ENCODE measurements around a stretch of chr1.

DNA sequence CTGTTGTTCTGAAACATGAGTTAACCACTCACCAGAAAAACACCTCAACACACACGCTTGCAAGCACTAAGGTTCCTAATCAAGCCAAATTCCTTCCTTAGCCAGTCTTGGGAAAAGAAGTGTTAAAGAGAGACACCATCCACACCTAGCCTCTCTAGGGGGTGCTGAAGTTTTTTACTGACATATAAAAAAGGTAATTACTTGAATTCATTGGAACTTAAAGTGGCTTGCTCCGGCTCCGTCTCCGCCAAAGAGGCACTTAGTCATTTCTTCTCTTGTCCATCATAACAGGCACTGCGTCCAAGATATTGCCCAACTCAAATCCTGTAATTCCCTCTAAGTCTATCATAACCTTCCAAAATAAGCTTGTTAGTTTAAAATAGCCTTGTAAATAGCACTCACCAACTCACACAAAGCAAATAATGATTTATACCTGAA is 141.0 kb upstream of the C1orf100 start:
- PRO-cap = no peak

DNA sequence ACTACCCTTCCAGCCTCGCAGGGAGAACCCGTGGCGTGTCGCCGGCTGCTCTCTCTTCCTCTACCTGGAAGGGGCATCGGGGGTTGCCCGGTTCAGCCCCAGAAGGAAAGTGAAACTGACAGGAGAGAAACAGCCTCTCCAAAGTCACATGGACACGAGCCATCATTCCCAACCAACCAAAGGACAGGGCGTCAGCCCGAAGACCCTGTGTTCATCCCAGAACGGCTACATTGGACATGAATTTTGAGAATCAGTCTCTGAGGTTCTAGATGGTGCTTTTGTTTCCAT is 83.2 kb upstream of the C1orf100 start:
- PRO-cap = no peak

DNA sequence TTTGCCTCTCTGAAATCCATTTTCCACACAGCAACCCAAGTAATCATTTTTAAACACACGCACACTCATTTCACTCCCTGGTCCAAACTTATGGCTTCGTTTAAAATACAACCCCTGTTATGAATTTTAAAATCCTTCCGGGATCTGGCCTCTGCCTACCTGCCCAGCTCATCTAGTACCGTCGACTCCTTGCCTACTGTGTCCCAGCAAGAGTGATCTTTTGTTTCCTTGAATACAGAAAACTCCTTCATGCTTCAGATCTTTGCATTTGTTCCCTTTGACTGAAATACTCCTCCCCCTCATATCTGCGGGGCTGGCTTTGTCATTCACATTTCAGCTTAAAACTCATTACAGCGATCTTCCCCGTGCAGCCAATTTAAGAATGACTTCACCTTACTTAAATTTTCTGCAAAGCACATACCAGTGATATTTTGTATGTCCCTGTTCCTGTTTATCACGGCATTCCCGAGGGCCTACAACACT is 1.1 kb upstream of the DESI2 start:
- PRO-cap = no peak

DNA sequence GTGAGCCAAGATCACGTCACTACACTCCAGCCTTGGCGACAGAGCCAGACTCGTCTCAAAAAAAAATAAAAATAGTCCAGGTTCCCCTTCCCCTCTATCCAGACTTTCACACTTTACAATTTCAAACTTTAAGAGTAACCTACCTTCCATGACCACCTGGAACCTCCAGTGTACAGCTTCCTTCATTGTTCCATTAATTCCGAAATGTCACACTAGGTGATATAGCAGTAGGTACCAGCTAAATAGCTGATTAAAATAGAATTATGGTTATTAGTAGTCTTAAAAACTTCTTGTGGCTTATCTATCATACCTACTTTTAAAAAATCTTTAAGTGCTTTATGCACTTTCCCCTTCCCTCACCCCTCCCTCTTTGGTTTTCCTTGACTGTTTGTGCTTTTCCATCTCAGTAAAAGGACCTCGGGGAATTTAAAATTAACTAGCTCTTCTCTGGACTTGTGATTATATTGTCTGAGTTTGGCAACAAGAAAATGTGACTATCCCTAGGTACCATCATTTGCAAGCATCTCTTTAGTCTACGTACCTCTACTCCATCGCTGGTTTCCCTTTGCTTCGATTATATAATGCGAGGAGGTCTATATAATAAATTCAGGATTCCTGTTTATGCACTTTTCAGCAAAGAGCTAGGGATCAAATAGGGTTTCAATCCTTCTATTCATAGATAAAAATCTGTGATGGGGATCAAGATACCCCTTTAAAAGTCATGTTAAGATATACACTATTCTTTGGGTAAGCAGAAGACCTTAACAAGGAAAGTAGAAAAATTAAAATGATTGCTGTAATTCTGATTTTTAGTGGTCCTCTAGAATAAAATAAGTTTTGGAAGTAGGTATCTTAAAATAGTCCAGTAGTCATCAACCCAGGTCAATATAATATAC is 11.3 kb downstream of the COX20 start:
- PRO-cap = no peak

DNA sequence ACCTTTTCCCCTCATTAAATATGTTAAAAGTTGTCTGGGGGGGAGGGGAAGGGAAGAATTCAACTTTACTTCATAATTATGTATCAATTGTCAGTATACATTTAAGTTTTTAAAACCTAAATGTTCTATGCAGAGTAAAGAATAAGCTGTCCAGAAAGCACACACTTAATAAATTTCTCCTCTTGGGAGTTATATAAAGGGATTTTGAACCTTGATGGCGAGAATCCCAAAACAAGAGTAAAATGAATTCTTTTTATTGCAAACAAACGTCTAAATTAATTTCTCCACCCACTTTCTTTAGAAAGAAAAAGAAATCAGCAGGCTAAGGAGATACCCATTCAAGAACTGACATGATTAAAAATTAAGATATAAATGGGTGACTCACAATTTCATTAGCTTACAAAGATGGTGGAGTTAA is 11.2 kb downstream of the HNRNPU start:
- PRO-cap = no peak

DNA sequence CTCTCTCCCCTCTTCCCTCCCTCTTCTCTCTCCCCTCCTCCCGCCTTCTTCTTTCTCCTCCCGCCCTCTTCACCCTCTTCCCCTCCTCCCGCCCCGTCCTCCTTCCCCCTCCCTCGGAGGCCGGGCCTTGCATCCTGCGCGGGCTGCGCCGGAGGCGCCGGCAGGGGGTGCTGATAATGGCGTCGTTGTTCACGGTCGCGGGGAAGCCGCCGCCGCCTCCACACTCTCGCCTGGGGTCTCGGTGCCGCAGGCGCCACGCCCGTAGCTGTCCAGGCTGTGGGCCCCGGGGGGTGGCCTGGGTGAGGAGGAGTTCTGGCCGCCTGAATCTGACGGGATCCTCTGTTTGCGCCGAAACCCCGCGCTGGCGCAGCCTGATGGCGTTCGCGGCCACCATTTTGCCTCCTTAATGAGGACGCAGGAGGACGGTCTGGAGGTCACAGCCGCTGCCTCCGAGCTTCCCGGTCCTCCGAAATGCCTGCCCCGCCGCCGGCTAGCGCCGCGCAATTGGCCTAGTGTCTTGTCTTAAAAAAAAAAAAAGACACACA is 1.3 kb downstream of the EFCAB2 start:
- PRO-cap = bidirectional peak, plus-strand start at position 188 of the sequence, minus-strand start at position 42 of the sequence; bidirectional peak, plus-strand start at position 406 of the sequence, minus-strand start at position 256 of the sequence

GRCh38 chr1:245054019-245054486 is 84.6 kb downstream of the EFCAB2 start:
- PRO-cap = no peak

- PRO-cap = no peak
Measured at GRCh38 chr1:245599300-245599673, 444.5 kb downstream of the KIF26B start.

GRCh38 chr1:245807783-245808380 is 653.1 kb downstream of the KIF26B start:
- PRO-cap = no peak

DNA sequence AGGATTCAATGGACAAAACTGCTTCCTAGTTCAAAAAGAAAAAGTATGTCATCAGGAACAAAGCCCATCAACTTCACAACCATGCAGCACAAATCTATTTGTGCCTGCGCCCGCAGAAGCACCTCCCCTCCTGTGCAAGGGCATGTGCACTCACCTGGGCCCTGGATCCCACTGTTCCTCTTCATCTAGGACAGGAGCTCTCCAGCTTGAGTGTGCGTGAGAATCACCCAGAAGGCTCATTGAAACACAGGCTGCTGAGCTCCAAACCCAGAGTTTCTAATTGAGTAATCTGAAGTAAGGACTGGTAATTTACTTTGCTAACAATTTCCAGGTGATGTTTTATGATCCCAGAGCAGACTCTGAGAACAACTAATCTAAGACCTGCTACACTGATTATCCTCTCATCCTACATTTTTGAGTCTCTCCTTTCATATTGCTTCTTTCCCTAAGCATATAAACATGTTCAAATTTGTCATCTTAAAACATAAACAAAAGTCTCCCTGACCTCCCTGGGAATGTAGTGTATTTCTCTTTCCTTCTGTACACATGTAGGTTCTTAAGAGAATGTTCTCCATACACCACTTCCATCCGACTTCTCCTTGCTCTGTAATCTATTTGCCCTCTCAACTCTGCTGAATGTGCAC is 522.6 kb downstream of the SMYD3 start:
- PRO-cap = no peak

GRCh38 chr1:246083297-246083962 is 423.6 kb downstream of the SMYD3 start:
- PRO-cap = no peak

DNA sequence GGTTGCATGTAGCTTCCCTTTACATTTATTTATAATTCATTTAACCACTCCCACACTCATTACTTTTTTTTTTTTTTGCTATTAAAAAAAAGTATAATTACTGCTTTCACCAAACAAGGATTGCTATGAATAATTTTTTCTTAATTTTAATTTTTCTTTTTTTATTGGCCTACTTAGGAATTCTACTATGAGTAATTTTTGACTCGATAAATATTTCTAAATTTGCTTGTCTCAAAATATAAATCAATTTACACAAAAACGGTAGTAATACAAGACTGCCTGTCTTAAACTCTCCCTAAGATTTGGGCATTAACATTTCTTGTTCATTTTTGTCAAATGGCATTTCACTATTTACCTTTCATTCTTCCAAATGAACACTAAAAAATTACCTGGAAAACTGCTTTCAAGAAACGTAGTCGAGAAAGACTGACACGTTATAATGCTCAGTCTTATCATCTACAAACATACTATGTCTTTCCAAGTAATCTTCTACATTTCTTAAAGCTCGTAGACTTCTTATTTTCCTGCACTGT is 336.7 kb downstream of the SMYD3 start:
- PRO-cap = no peak

DNA sequence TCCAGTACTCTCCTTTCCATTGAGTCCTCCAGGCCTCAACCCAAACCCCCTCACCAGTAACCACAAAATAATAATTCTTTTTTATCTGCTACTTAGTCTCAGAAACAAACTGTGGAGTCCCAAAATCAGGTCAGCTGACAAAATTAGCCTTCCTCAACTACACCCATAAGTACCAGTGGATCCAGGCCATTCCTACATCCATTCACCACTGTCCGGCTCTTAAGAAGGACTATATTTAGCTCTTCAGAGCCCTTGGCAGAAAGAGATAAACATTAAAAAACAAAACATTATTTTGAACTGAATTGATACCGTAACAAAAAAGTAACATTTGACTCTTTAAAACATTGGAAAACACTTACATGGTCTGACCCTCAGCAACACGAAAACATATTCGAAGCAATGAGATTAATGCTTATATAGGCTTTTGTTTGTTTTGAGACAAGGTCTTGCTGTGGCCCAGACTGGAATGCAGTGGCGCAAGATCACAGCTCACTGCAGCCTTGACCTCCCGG is 330.9 kb downstream of the SMYD3 start:
- PRO-cap = no peak

- PRO-cap = no peak
Measured at GRCh38 chr1:246244675-246245276, 262.3 kb downstream of the SMYD3 start.

- PRO-cap = no peak
Measured at GRCh38 chr1:246573389-246573811, 7.1 kb downstream of the CNST start.

DNA sequence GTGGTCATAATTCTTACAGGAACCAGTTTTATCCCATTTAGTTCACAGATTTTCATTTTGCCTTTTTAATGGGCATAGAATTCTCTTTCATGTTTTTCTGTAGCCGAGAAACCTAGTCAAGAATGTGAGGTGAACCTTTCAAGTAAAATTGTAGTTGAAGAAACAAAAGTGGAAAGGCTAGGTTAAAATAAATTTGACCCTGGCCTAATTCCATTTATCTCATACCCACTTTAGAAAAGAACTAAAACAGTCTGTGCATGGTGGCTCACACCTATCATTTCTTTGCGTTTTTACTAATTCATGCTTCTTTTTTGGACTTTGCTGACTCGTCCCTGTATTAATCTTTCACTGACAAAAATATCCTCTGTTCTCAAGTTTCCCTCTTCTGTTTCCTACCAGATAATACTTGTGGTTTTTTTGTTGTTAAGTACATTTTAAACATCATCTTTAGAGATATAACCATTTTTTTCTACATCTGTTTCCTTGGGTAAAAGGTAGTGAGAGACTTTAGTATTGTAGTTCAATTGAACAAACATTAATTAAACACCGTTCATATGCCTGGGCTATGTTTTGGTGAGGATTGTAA is 11.4 kb downstream of the CNST start:
- PRO-cap = no peak

DNA sequence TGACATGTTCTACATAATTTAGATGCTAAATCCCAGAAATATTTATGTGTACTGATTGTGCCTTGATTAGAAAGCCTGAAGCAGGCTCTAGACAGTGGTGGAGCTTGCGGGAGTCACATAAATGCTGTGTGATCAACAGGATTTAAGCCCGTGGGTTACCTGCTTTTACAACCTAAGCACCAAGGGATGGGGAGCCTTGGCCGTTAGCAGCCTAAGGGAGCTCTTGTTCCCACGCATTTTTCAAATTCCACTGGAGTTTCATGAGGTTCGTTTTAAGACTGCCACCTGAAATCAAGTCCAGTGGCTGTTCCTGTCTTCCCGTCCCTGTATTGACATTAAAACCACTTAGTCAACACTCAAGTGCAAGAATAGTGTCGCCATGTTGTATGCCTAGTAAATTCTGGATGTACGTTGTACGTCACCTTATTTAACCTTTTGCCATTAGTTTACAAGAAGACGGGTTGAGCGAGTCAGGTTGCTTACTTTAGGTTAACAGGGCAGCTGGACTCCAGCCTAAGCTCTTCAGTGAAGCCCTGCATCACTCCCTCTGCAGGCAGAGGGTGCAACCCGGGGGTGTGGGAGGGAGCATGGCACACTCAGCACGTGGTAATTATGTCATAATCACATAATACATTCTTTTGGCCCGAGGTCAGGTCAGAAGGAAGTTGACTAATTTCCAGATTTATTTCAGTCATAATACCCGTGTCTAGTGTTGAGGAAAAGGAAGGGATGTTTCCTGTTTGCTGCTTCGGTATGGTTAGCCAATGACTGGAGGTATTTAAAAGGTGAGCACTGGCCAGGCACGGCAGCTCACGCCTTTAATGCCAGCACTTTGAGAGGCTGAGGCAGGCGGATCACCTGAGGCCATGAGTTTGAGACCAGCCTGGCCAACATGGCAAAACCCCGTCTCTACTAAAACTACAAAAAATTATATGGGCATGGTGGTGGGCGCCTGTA is 42.5 kb downstream of the CNST start:
- PRO-cap = no peak

- PRO-cap = no peak
Measured at GRCh38 chr1:246677655-246678281, 46.4 kb upstream of the SCCPDH start.

DNA sequence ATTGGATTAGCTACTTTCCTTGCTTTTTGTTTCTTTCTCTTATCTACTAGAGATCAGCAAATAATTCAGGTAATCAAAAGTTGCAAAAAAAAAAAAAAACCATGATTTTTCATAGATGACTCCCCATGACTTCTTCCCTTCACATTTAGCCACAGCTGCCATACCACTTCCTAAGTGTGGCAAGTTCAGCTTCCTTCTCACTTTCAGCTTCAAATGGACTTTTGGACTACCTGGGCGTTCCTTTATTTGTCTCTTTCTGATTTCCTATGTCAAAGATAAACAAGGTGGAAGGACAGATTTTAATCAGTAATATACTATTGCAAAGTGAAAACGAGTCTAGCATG is 14.5 kb upstream of the SCCPDH start:
- PRO-cap = no peak

DNA sequence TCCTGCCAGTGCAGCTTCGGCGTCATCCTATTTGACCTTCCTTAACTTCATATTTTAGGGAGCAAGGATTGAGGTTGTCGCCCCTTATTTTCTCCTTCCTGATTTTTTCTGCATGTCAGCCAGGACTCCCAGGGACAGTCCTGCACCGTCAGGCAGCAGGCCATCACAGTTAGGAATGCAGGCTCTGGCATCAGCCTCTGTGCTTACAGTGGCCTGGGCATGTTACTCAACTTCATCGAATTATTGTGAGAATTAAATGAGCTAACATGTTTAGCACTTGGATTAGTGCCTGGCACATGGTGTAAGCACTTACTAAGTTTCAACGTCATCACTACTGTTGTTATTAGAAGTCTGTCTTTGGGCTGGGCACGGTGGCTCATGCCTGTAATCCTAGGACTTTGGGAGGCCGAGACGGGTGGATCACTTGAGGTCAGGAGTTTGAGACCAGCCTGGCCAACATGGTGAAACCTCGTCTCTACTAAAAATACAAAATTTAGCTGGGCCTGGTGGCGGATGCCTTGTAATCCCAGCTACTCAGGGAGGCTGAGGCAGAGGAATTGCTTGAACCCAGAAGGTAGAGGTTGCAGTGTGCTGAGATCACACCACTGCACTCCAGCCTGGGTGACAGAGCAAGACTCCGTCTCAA is 45.1 kb downstream of the SCCPDH start:
- PRO-cap = no peak

Data from peritoneum (tissue), 1 donor.